GM23338 (cell line): ENCODE data around the genes ITPRIPL2, GDE1 and VPS35L.

- PRO-cap, result no peak
- RAMPAGE, long total RNA, result no peak
Observed at GRCh38 chr16:16154937-16156100, 68.0 kb downstream of the ABCC6 start.

GRCh38 chr16:17082225-17082881 is 388.4 kb downstream of the XYLT1 start:
- PRO-cap, result unidirectional peak, minus-strand start at chr16:17082475; bidirectional peak, plus-strand start at chr16:17082801, minus-strand start at chr16:17082534
- RAMPAGE, long total RNA, result no peak

- PRO-cap, result unidirectional peak, plus-strand start at chr16:17267103
- RAMPAGE, long total RNA, result no peak
Observed at GRCh38 chr16:17266582-17267173, 204.1 kb downstream of the XYLT1 start.

DNA sequence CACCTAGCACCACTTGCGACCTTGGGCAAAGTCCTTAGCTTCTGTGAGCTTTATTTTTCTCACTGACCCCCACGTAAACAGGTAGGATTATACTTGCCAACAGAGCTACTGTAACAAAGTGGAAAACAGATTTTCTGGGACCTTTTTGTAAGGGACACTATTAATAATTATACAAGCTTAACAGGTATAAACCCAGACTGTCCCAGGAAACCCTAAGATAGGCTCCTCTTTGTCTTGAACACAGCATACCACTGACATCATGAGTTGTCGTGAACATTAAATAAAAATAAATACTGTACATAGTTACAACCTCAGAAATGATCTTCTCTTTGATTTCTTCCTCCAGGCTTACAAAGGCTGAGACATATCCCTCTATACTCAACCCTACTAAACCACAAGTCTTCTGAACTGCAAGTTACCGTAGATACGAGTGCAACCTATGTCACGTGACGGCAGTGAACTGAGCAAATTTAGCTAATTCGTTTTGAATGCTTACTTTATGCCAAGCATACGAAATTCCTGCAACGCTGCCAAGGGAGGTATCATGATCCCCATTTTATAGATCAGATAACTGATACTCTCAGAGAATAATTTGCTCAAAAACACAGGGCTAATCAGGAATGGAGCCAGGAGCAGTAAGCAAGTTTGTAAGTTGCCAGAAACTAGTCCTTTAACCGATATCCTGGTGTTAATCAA is 106.5 kb downstream of the XYLT1 start:
- PRO-cap, result no peak
- RAMPAGE, long total RNA, result no peak

GRCh38 chr16:17369448-17370224 is 101.1 kb downstream of the XYLT1 start:
- PRO-cap, result no peak
- RAMPAGE, long total RNA, result no peak

DNA sequence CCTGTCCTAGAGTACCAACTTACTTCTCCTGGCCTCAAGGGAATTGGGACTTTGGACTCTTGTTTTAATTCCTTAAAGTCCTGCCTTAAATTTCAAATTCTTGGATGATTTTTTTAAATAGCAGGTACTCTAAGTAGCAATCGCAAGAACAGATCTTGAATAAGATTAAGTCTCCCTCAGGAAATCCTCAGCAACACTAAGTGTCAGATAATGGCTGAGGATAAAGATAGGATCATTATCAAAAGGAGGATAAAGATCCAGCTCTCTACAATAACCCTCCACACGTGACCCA is 29.3 kb downstream of the XYLT1 start:
- PRO-cap, result no peak
- RAMPAGE, long total RNA, result no peak

DNA sequence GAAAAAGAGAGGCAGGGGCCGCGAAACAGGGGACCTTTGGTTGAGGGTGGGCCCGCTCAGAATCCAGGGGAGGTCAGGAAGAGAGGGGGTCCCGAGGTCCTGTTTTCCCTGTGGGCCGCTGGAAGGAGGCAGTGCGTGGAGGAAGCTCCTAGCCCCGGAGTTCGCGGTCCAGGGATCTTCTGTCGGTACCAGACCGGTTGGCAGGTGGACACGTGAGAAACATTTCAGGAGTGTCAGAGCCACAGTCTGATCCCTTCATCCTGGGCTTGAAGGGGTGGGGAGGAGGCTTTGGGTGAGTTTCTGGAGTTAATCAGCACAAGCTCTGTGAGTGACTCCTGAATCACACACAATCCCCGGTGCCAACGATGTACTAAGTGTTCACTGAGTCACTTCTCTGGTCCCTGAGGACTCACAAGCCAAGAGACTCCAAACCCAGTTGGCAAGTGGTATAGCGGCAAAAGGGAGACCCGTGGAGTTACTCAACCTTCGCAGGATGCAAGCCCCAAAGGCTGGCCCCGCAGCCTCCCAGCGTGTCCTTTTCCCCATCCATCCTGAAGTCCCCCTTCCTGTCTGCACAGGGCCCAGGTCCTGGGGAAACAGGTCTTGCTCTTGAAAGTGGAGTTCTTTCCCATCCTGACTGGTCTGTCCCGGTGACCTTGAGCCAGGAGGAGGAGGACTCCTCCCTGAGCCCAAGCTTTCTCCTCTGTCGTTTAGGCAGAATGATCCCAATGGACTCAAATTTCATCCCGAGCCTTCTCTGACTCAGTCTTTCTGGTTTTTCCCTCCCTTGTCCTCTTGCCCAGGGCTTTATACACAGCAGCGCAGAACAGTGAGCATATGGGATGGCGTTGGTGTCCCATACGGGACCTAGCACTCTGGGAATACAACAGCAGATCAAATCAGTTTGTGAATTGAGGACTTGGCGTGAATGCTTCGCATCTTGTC is 650 bp upstream of the XYLT1 start:
- PRO-cap, result no peak
- RAMPAGE, long total RNA, result no peak

GRCh38 chr16:17483209-17483950 is 12.6 kb upstream of the XYLT1 start:
- PRO-cap, result no peak
- RAMPAGE, long total RNA, result no peak

DNA sequence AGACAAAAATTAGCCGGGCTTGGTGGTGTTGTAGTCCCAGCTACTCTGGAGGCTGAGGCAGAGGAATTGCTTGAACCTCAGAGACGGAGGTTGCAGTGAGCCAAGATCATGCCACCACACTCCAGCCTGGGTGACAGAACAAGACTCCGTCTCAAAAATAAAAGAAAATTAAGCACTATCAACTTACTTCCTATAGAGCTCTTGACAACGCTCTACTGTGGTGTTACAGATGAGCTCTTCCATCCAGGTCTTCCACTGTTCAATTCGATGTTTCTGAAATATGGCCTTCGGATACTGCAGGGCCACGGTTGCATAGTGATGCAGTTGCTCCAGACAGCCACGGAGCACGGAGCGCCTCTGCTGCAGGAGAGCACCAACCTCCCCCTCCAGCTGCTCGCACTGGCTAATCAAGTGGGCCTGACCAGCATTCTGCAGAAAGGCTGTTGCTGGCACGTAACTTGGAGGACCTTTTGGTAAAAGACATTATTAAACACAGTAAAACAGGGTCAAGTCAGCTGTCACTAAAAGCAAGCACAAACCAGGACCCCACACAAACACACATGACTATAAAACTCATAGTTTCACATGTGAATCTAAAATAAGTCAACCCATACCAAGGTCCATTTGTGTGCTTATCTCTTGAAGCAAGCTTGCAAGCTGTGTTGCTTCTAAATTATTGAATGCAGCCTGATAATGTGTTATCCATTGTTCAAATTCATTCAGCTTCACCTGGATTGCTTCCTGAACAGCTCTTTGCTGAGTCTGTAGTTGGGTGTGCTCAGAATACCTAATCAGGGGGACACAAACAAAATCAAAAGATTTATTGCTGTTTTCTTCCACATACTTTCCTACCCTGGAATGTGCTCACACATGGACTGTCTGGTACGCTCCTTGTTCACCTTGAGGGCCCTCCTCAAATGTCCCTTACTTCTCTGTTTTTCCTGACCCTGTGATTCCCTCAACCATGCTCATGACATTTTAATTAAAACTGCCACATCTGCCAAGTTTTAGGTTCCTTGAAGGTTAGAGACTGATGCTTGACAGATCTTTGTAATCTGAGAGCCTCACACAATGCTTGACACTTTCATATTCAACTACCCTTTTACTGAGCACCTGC is 34.8 kb upstream of the ARL6IP1 start:
- PRO-cap, result no peak
- RAMPAGE, long total RNA, result no peak

- PRO-cap, result bidirectional peak, plus-strand start at chr16:19113995, minus-strand start at chr16:19113998
- RAMPAGE, long total RNA, result no peak
Observed at GRCh38 chr16:19113428-19114317, at the start of gene ITPRIPL2. Gene ITPRIPL2 (plus strand): TSS chr16:19113964.

GRCh38 chr16:19382042-19382932 is 35.4 kb upstream of the TMC5 start:
- PRO-cap, result no peak
- RAMPAGE, long total RNA, result no peak

DNA sequence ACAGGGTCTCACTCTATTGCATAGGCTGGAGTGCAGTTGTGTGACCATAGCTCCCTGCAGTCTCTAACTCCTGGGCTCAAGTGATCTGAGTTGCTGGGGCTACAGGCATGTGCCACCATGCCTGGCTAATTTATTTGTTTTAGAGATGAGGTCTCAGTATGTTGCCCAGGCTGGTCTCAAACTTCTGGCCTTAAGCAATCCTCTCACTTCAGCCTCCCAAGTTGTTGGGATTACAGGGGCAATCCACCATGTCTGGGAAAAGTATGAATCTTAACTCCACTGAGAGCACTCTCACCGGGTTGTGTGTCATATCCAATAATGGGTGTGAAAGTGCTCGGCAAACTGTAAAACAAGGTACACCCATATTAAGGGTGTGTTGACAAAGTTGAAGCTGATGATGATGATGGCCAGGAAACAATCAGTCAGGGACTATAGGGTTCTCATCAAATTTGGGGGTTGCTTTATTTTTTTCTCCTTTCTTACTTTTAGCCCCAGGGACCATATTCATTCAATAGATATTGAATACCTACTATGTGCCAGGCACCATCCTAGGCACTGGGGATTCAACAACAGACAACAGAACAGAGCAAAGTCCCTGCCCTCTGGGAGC is 25.4 kb upstream of the TMC5 start:
- PRO-cap, result no peak
- RAMPAGE, long total RNA, result no peak

GRCh38 chr16:19439638-19440493 is 22.2 kb downstream of the TMC5 start:
- PRO-cap, result no peak
- RAMPAGE, long total RNA, result no peak

DNA sequence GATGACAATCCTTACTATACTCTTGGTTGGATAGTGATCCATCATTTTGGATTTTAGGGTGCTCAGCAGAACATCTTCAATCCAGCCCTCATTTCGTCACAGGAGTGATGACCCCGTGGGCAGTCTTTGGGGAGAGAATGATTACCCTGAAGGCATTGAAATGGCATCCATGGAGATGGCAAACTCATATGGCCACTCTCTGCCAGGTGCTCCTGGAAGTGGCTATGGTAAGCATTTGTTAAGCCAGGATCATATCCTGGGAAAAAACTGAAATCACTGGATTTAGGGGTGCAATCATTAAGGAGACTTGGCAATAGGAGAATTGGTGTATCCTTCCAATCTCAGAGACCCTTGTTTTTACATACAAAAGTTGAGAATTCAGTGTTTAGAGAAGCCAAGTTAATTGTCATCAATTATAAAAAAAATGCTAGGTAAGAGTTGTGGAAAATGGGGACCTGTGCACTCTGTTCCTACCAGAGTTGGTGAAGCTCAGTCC is 26.4 kb downstream of the TMC5 start:
- PRO-cap, result no peak
- RAMPAGE, long total RNA, result no peak

DNA sequence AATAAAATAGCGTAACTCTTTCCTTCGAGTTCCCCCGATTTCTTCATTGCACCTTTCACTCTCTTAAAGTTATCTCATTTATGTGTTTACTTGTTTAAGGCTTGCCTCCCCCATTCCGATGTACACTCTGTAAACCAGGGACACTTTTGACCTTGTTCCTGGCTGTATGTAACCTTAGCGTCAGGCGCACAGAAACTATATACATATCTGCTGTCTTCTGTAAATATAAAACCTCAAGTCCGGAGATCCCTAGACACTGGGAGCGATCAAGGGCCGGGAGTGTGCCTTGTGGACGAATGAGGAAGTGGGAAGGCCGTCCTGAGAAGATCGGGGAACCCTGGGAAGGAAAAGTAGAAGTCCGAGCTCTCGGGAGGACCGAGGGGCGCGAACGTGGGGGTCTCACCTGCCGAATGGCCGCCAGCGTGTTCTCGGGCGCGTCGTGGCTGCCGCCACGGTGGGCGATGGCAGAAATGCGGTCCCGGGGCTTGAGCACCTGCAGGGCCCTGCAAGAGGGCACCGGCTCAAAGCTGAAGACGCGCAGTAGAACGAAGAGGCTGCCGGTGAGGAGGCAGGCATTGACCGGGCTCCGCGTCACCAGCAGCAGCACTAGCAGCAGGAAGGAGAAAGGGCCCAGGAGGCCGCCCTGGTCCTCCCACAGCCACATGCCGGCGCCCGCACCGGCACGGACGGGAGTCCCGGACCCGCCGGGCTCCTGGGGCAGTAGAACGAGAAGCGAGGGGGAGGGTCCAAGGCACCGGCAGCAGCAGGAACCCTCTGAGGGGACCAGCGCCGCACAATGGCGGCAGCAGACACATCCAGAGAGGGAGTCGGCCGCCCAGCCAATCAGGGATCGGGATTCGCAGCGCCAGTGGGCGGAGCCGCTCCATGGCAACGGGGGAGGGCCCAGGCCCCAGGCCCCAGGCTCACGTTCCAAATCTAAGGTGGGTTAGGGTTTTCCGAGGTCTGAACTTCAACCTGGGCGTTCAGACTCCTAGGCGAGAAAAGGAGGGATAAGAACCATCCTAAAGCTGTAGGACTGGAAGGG is at the start of gene GDE1:
TSS of gene GDE1 (minus strand) at position 798 of the 1,045 bp plus-strand sequence.
- PRO-cap, result bidirectional peak, plus-strand start at position 353 of the sequence, minus-strand start at position 298 of the sequence; bidirectional peak, plus-strand start at position 538 of the sequence, minus-strand start at position 798 of the sequence
- RAMPAGE, long total RNA, result no peak

DNA sequence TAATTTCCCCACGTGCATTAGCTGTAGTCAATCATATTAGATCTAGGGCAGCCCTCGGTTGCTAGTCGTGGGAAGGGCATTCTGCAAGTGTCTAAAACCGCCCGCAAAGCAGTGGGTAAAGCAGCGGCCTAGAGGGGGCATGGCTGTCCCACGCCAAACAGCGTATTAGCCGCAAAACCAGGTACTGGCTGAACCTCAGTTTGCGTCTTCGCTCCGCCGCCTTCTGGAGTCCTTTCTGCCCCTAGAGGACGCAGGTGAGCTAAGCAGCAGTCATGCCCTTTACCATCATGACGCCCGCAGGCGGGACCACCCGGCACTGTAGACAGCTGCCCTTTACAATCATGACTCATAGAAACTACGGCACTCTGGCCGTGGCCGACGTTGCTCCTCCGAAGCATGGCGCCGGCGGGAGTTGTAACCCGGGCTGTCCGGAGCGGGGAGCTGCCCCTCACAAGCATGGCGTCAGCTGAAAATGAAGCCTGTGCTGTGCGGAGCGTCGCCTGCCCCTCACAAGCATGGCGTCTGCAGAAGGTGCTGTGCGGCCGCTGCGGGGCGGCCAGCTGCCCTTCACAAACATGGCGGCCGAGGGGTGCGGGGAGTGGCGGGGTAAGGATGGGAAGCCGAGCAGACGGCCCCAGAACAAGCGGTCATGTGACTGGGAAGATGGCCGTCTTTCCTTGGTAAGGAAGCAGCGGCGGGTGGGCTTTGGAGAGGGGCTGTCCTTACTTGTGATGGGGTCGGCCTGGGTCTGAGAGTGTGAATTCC is at the start of gene VPS35L:
TSS of gene VPS35L (plus strand) at position 637 of the 765 bp plus-strand sequence.
- PRO-cap, result bidirectional peak, plus-strand start at position 349 of the sequence, minus-strand start at position 237 of the sequence; bidirectional peak, plus-strand start at position 637 of the sequence, minus-strand start outside the sequence
- RAMPAGE, long total RNA, result no peak

GRCh38 chr16:19555832-19556588 is 507 bp downstream of the VPS35L start:
- PRO-cap, result bidirectional peak, plus-strand start at chr16:19555703, minus-strand start at chr16:19556323
- RAMPAGE, long total RNA, result no peak

GRCh38 chr16:19785362-19786294 is 67.6 kb downstream of the IQCK start:
- PRO-cap, result no peak
- RAMPAGE, long total RNA, result no peak

DNA sequence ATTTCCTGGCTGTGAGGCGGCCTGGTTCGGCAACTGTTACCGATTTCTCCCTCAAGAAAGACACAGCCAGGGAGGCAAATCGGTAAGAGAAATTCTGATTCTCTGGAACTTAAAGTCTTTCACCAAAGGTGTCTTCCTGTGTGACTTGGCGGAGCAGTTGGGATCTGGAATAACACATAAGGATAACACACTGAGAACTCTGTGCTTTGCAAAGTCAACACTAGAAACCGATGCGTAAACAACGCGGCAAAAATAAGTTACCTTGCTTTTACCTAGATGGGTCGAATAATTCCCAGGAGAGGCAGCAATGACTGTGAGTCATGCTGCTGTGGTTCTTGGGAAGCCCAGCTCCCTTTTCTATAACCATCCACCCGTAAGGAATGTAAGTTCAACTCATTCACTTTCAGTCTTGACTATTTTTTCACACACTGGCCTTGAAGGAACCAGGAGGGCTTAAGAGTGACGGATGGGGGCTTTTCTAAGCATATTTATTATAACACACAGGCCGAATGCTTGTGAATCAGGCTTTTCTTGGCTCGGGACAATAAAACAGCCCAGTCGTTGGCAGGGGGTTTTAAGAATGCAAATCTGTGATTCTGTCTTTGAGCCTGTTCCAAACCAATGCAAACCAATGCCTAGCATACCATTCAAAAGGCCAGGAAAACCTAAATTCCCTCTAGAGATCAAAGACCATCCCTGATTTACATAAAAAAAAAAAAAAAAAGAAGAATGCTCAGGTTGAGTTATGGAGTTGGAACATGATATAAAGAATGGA is 24.1 kb downstream of the GPRC5B start:
- PRO-cap, result bidirectional peak, plus-strand start at position 299 of the sequence, minus-strand start at position 330 of the sequence; bidirectional peak, plus-strand start at position 483 of the sequence, minus-strand start at position 582 of the sequence
- RAMPAGE, long total RNA, result no peak

GRCh38 chr16:19861639-19862271 is 22.9 kb downstream of the GPRC5B start:
- PRO-cap, result bidirectional peak, plus-strand start at chr16:19861736, minus-strand start at chr16:19861800; bidirectional peak, plus-strand start at chr16:19862185, minus-strand start at chr16:19862084
- RAMPAGE, long total RNA, result no peak